ENCODE results near the gene ARF6.

DNA sequence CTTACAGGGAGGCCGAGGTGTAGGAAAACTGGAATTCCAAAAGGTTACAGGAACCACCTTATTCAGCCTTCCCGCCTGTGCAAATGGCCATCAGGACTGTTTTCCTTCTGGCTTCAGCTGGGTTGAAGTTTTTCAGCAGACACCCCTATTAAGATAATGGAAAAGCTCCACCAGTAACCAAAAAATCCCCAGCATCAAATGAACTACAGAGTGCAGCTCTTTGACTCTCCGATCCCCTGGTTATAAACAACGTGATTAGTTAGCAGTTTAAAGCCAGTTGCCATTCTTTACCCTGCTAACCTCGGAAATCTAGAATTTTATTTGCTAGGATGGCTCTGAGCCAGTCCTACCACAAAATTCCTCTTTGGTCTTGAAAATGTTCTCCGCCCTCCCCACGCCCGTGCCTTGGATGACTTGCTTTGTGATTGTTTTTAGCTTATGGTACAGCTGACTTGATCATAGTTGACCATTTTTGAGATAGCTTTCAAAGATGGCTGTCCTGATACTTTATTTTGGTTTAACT is 1.2 kb downstream of the KLHDC2 start:
- PRO-cap, 3 experiments: peak in 2 of 3 experiments; most common minus-strand start position 242 of the sequence (in 2)

GRCh38 chr14:49857404-49857866 is 4.8 kb upstream of the NEMF start:
- PRO-cap, 3 experiments: no peak in any of the 3 experiments

DNA sequence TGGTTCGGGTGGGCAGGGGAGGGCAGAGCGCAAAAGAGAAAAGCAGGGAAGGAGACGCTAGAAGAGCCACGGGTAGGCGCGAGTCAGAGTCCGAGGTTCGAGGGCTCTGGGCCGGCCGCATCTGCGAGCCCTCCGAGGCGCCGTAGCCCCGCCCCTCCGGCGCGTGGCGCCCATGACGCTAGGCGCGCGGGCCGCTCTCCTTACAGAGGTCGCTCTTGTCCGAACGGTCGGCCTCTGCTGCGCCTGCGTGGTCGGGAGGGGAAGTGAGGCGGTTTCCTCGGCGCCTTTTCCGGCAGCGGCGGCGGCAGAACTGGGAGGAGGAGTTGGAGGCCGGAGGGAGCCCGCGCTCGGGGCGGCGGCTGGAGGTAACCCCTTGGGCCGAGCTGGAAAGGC is at the start of gene ARF6:
Gene ARF6 (plus strand): TSS at position 290 of the 393 bp plus-strand sequence.
- PRO-cap, 3 experiments: peak in 3 of 3 experiments; most common plus-strand start position 307 of the sequence (in 3); most common minus-strand start position 123 of the sequence (in 3)

GRCh38 chr14:49971924-49972773 is 79.3 kb downstream of the ARF6 start:
- PRO-cap, 3 experiments: peak in 3 of 3 experiments; most common plus-strand start chr14:49972519 (in 3); most common minus-strand start chr14:49972379 (in 2)

- PRO-cap, 3 experiments: no peak in any of the 3 experiments
Observed at GRCh38 chr14:50043832-50044460, 72.4 kb downstream of the VCPKMT start.

GRCh38 chr14:50635115-50635509 is 33.0 kb downstream of the SAV1 start:
- PRO-cap, 3 experiments: no peak in any of the 3 experiments

- PRO-cap, 3 experiments: peak in 2 of 3 experiments; most common plus-strand start chr14:50667872 (in 1); most common minus-strand start chr14:50667849 (in 1)
Observed at GRCh38 chr14:50667804-50667890, 459 bp downstream of the SAV1 start.

DNA sequence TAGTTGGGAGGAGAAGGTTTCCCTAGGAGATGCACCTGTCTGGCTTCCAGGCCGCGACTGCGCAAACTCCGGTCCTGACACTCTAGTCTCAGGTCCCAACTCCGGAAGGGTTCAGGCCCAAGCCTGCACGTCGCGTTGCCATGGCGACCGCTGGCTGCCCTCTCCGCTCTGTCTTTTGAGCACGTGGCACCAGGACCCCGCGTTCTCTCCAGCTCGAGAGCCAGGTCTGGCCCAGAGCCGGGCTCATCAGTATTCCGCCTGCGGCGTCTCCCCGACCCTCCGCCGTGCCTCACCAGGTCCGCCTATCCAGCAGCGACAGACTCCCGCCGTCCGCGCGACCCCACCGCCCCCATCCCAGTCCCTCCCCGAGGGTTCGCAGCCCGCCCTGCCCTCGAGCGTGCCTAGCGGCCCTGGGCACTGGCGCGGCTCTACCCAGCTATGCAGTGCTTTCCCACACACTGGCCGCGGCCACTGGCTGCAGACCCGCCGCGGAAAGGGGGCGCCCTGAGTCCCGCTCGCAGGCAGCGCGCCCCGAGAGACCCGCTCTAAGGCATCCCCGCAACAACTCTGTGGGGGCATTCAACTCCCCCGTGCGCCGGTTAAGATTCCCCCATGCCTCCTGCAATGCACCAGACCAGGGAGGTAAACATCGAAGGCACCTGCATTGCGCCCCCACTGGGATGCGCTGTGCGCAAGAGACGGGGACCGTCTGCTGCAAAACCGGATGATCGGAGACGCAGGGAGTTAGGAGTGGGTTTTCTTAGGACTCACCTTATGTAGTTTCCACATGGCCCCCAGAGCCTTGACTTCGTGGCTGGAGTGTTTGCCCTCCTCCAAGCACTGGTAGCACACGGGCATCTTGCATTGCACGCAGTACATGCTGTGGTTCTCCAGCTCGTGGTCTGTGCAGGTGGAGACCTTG is 1.3 kb downstream of the TRIM9 start:
- PRO-cap, 3 experiments: no peak in any of the 3 experiments

GRCh38 chr14:51328790-51329210 is 88.8 kb downstream of the TMX1 start:
- PRO-cap, 3 experiments: no peak in any of the 3 experiments

- PRO-cap, 3 experiments: no peak in any of the 3 experiments
Observed at GRCh38 chr14:51554310-51554975, 97.3 kb upstream of the FRMD6 start.

GRCh38 chr14:51607686-51608416 is 43.9 kb upstream of the FRMD6 start:
- PRO-cap, 3 experiments: no peak in any of the 3 experiments

GRCh38 chr14:51855095-51855454 is 5.3 kb upstream of the GNG2 start:
- PRO-cap, 3 experiments: no peak in any of the 3 experiments

- PRO-cap, 3 experiments: no peak in any of the 3 experiments
Observed at GRCh38 chr14:51884154-51884520, 23.7 kb downstream of the GNG2 start.

- PRO-cap, 3 experiments: no peak in any of the 3 experiments
Observed at GRCh38 chr14:51963214-51963789, 26.0 kb upstream of the RTRAF start.

- PRO-cap, 3 experiments: no peak in any of the 3 experiments
Observed at GRCh38 chr14:52004161-52004722, 14.9 kb downstream of the RTRAF start.

GRCh38 chr14:52013252-52013566 is 23.9 kb downstream of the RTRAF start:
- PRO-cap, 3 experiments: no peak in any of the 3 experiments

GRCh38 chr14:52069325-52070066 is 637 bp upstream of the NID2 start:
- PRO-cap, 3 experiments: peak in 2 of 3 experiments; most common plus-strand start chr14:52069442 (in 2)

DNA sequence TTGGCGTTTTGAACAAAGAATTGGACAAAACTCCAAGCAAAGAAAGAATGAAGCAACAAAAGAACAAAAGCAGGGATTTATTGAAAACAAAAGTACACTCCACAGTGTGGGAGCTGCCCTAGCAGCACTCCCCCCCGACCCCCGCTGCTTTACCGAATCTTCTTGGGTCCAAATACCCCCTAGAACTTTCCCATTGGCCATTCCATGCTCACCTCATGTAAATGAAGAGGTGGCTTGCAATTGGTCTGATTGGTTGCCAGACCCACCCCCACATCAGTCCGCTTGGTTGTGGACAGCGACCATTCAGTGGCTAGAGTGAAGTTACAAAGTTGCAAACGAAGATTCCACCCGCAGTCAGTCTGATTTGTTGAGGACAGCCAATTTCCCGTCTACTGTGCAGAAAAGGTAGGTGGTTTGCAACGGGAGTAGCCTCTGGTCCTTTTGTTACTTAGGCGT is 3.8 kb downstream of the STYX start:
- PRO-cap, 3 experiments: no peak in any of the 3 experiments

DNA sequence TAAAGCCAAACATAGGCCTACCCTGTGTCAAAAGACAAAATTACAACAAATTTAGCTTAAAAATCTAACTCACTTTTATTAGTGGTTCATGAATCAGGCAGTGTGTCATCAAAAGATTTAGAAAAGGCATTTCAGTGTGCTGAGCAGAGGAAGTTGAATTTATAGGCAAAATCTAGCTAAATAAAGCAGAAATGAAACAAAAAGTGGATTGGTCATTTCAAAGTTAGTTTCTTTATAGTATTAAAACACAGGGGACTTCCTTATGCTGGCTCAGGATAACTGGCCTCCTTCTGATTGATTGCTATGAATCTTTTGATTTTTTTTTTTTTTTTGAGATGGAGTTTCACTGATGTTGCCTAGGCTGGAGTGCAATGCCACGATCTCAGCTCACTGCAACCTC is 12.5 kb downstream of the STYX start:
- PRO-cap, 3 experiments: no peak in any of the 3 experiments

- PRO-cap, 3 experiments: peak in 1 of 3 experiments; most common plus-strand start chr14:52790529 (in 1)
Observed at GRCh38 chr14:52790407-52790827, 990 bp downstream of the GNPNAT1 start.